Thoracic aorta endothelial cell (primary cell): ENCODE results near the gene NSUN6.

DNA sequence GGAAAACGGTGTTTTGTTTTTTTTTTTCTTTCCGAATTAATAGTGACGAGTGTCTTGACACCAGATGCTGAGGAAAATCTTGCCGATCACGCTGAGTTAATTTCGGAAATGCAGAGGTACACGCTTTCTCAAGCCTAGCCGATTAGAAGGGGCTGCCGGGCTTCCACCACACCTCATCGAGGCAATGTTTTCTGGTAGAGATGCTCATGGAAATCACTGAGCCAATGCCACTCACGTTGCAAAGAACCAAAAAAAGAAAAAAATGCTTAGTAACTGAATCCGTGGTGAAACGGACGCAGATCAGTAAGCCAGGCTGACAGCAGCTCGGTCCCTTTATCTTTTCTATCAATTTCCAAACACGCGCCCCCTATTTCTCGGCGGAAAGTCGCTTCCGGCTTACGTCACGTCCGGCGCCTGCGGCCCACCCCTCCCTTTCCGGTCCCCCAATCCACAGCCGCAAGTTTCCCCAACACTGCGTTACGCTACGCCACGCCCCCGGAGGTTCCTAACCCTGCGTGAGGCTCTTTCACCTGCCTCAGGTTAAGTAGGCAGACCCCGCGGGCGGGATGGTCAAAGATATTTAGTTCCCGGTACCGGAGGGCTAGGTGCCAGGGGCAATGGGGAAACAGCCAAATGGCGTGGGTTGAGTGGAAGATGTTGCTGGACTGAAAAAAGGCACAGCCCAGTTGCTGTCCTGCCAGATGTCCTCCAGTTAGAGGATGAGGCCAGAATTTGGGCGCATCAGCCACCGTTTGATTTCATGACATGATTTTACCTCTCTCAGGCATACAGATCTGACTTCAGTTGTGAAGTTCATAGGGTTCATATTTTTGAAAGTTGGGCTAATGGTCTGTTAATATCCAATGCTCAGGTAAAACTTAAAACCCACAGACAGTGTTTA is at the start of gene NSUN6:
Gene NSUN6 (minus strand): TSS at position 347 of the 901 bp plus-strand sequence.
- CAGE, long polyA plus RNA, result no peak

DNA sequence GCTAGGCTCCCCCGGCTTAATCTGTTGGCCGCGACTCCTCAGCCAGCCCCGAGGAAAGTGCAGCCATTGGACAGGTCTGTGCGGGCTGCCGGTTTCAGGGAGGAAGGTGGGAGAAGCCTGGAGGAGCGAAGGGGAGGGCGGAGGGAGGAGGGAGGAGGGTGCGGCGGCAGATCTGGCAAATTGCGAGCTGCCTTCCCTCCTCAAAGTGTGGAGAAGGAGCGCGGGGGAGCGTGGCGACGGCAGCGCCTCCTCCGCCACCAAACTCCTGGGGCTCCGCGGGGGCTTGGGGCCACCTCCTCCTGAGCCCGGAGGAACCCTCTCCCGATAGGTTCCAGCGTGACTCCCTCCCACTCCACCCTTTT is 244 bp upstream of the PLXDC2 start:
- CAGE, long polyA plus RNA, result no peak

- CAGE, long polyA plus RNA, result no peak
Measured at GRCh38 chr10:19817101-19817339, 788 bp downstream of the PLXDC2 start.

DNA sequence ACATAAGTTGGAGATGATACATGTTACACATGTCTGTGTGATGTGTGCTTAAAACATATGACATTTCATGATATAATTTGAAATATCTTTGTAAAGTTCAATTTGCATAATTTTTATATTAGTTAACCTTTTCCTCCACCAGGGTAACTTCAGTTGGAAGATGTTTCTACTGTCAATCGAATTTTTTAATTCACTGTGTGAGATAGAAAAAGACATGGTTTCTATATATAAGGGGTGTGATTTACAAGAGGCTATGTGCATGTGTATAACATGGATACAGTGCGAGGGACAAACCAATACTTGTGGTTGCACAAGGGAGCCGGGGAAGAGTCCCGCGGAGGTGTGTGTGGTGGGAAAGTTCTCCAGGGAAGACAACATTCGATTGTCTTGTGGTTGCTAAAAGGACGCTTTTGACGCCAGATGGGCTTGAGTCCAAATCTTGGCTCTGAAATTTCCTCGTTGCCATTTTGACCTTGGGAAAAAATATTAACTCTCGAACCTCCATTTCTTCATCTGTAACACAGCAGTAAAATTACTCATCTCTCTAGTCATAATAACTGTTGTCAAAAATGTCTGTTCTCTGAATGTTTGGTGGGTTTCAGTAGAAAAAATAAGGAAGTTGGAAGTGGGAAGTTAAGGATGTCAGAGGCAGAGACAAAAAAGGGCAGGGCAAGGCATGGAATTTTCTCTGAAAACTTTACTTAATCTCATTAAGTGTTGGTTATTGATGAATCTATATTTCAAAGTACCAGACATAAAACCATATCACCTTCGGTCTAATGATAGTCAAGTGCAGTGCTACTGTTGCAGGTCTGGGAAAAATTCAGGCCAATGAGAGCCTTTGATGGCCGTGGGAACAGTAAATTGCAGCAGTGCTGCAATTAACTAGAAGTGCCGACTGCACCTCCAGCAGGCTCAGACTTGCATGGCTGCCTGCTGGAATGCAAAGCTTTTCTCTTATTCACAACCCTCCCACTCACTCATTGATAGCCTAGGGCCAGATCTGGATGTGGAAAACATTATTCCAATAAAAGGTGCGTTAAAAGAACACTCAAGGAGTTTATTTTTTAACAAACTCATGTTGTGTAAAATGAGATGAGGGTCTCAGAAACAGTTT is 16.6 kb downstream of the PLXDC2 start:
- CAGE, long polyA plus RNA, result no peak

GRCh38 chr10:19922146-19923174 is 106.2 kb downstream of the PLXDC2 start:
- CAGE, long polyA plus RNA, result no peak

GRCh38 chr10:20099896-20100835 is 283.9 kb downstream of the PLXDC2 start:
- CAGE, long polyA plus RNA, result no peak

DNA sequence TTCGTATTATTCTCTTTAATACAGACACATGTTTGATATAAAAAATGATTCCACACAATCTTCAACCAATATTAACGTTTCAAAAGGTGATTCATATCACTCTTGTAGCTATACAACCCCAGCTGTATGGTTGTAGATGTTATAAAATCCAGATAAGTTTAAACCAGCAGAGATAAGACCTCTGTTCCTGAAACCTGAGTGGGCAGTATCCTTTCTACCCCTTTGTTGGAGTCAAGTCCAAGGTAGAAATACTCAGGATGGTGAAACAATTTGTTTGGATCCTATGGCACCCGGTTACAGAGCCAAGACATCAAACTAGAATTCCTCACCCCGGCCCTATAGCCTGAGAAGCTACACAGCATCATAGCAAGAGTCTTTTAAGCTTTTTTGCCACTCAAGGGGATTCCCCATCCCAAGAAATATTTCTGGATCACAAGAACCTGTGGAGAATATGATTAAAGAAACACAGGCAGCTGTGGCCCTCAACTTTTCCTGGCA is 437.6 kb downstream of the PLXDC2 start:
- CAGE, long polyA plus RNA, result no peak

- CAGE, long polyA plus RNA, result no peak
Measured at GRCh38 chr10:20624732-20625021, 272.4 kb downstream of the NEBL start.

DNA sequence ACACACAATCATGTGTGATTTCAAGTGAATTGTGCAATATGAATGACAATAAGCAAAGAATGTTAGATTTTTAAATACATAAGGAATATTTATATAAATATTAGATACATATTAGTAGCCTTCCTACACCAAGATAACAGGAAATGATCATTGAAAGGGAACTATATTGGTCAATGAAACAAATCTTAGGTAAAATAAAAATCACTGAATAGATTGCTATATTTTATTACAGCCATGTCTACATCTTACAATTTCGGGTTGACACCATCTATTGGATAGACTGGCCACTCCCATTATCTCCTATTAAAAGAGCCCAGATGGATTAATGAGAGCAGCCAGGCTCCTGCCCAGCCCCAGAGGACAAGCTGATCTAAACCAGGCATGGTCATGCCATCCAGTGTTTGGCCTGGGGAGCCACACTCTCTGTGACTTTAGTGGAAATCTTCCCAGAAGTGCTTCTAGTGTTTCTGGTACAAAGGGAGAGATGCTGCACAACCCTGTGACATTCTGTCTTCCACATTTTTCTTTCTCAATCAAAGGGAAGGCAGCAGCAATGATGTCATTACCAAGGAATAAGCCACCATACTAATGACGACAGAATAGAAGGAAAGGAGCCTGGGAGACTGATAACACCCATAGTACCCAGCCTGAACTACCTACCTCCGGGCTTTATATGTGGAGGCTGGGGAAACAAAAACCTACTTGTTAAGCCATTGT is 5.1 kb downstream of the NEBL start:
- CAGE, long polyA plus RNA, result no peak

DNA sequence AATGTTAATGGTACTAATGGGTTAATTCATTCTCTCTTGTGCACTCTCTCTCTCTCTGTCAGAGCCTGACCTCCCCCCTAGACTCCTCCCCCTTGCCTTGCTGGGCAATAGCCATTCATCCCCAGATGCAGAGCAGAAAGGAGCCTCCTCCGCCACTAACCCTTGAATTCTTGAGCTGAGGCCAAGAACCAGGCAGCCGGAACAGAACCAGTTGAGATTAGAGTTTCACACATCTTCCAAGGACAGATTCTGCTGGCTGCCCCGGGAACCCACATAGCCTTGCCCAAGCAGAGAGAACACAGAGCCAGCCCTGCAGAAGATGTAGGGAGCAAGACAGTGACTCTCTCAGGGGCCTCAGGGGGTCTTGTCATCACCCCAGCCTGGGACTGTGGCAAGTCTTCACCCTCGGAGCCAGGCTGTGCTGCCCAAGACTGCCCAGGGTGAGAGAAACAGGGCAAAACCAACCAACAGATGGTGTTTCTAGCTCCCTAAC is 209.5 kb downstream of the SKIDA1 start:
- CAGE, long polyA plus RNA, result no peak

DNA sequence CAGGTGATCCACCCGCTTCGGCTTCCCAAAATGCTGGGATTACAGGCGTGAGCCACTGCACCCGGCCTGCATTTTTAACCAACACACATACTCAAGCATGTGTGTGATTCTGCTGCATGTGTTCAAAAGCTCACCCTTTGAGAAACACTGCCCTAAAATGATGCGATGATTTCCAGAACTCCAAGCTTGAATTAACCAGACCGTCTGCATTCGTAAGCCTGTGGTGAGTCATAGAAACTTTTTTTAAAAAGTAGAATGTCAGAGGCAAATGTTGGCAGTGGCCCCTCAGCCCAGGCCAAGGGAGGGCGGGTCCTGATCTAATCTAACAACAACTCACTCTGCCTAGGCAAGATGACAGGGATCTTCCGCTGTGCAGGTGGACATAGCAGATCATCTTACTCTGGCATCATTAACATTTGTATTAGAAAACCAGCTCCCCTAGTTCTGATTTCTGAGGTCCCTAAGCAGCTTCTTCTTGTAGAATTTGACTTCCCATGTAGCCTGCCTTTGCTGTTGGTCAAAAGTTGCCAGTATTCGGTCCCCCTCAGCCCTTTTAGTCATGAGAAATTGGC is 190.5 kb downstream of the SKIDA1 start:
- CAGE, long polyA plus RNA, result no peak

- CAGE, long polyA plus RNA, result no peak
Measured at GRCh38 chr10:21336849-21337312, 188.6 kb downstream of the SKIDA1 start.

DNA sequence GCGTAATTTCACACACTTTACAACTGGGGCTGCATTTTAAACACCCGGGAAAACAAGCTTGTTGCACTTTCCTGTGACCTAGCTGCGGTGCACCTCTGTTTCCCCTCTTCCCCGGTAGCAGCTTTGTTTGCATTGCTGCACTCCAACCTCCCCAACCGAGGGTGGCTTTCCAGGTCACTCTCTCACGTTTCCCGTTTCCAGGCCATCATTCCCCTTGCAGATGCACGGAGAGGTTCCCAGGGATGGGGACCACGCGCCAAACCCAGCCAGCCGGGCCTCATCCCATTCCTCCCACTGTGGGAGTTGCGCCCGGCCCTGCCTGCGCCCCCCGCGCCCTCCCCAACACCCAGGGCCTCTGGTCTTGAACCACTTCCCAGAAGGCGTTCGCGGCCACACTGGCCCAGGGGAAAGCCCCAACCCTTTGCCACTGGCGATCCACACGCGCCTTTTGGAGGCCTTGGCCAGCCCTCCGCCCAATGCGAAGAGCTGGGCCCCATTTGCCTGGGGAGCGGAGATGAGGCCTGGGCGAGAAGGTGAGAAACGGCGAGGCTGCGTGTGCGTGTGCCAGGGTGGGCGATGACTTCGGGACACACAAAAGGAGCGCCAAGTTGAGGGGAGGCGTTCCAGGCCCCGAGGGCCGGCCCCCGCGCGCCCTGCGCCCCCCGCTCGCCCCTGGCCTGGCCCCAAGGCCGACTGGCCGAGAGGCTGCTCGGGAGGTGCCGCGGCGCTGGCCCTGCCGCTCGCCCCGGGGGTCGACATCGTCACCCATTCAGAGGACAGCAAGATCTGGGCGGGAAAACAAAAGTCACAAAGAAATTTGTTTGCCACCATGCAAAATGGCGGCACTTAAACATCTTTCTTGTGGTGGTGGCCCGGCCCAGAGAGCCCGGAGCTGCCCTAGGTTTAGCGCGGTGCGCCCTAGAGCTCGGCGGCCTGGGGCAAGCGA is 15.9 kb downstream of the SKIDA1 start:
- CAGE, long polyA plus RNA, result no peak

GRCh38 chr10:21653658-21654649 is 119.9 kb downstream of the MLLT10 start:
- CAGE, long polyA plus RNA, result no peak

GRCh38 chr10:21673293-21674128 is 139.5 kb downstream of the MLLT10 start:
- CAGE, long polyA plus RNA, result no peak

DNA sequence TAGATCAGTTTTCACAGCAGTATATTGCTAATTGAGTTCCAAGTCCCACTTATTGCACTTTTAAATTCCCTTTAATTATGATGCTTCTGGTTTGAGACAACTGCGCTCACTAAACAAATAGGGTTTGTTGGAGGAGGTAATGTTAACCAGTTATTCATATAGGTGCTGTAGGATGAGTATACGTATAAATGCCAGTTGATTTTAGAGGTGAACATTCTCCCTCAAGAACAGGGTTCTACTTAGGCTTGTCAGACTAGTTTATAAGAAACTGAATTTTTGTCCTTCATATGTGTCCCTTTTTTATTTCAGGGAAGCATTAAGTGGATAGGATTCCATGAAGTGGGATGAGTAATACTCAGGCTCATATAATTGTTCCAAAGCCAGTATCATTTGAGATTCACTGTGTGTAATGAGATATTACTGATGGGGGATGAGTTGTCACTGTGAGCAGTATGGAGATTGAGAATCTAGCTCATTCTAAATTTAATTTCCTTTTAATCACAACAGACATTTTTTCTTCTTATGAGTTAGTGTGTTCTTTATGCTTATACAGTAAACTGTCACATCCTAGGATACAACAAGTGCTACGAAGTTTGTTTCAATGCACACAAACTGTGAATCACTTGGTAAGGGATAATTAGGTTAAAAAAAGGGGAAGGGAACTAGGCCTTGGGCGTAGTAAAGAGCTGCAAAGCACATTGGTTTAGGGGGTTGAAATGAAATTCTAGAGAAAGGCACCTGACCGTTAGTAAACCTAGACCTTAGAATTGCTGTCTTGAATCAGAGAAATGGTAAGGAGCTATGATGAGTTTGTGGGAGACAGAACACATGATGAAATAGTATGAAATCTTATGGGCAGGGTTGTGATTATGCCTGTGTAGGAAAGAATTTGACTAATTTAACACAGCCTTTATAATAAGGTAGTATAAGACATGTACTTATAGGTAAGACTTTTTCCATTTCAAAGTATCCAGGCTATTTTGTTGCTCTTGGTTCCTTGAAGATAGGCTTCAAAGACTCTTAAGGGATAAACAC is 153.3 kb downstream of the MLLT10 start:
- CAGE, long polyA plus RNA, result no peak

GRCh38 chr10:21734978-21735641 is 201.1 kb downstream of the MLLT10 start:
- CAGE, long polyA plus RNA, result no peak

- CAGE, long polyA plus RNA, result no peak
Measured at GRCh38 chr10:21740562-21741336, 206.7 kb downstream of the MLLT10 start.

GRCh38 chr10:21750345-21750929 is 216.4 kb downstream of the MLLT10 start:
- CAGE, long polyA plus RNA, result no peak

GRCh38 chr10:21943438-21944153 is 59.9 kb downstream of the DNAJC1 start:
- CAGE, long polyA plus RNA, result no peak